Mesenteric fat pad (tissue), 1 donor: ENCODE measurements around a stretch of chr12.

- PRO-cap, result no peak
Observed at GRCh38 chr12:104632202-104632401, 175.4 kb downstream of the CHST11 start.

GRCh38 chr12:104677633-104678166 is 221.0 kb downstream of the CHST11 start:
- PRO-cap, result no peak

GRCh38 chr12:104710018-104710447 is 248.1 kb downstream of the SLC41A2 start:
- PRO-cap, result no peak

DNA sequence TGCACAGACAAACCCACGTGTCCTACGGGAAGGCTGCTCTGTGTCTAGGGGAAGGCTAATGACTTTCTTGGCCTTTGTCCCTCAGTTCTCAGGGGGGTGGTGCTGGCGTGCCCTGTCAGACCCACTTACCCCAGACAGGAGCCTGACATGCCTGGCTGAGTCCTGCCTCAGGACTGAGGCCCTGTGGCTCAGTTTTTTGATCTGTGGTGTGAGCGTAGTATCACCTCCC is 235.3 kb downstream of the SLC41A2 start:
- PRO-cap, result no peak

DNA sequence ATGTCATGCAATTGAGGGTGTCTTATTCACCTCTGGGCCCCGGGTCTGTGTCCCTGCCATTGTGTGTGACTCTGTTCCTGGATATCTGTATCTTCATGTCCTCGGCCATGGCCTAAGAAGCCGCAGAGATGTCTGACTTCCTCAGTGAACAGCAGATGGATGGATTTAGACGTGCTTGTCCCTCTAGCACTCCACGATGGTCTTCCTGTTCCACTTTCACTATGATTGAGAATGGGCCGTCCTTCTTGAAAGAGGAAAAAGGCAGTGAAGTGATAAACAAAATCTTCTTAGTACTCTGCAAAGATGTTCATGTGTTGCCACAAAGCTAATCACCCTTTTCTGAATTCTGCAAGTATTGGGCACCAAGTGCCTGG is 217.4 kb downstream of the SLC41A2 start:
- PRO-cap, result no peak

DNA sequence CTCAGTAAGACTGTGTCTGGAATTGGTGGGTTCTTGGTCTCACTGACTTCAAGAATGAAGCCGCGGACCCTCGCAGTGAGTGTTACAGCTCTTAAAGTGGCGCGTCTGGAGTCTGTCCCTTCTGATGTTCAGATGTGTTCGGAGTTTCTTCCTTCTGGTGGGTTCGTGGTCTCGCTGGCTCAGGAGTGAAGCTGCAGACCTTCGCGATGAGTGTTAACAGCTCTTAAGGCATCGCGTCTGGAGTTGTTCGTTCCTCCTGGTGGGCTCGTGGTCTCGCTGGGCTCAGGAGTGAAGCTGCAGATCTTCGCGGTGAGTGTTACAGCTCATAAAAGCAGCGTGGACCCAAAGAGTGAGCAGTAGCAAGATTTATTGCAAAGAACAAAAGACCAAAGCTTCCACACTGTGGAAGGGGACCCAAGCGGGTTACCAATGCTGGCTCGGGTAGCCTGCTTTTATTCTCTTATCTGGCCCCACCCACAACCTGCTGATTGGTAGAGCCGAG is 53.5 kb downstream of the SLC41A2 start:
- PRO-cap, result no peak

GRCh38 chr12:105197636-105198631 is 38.0 kb downstream of the APPL2 start:
- PRO-cap, result no peak

DNA sequence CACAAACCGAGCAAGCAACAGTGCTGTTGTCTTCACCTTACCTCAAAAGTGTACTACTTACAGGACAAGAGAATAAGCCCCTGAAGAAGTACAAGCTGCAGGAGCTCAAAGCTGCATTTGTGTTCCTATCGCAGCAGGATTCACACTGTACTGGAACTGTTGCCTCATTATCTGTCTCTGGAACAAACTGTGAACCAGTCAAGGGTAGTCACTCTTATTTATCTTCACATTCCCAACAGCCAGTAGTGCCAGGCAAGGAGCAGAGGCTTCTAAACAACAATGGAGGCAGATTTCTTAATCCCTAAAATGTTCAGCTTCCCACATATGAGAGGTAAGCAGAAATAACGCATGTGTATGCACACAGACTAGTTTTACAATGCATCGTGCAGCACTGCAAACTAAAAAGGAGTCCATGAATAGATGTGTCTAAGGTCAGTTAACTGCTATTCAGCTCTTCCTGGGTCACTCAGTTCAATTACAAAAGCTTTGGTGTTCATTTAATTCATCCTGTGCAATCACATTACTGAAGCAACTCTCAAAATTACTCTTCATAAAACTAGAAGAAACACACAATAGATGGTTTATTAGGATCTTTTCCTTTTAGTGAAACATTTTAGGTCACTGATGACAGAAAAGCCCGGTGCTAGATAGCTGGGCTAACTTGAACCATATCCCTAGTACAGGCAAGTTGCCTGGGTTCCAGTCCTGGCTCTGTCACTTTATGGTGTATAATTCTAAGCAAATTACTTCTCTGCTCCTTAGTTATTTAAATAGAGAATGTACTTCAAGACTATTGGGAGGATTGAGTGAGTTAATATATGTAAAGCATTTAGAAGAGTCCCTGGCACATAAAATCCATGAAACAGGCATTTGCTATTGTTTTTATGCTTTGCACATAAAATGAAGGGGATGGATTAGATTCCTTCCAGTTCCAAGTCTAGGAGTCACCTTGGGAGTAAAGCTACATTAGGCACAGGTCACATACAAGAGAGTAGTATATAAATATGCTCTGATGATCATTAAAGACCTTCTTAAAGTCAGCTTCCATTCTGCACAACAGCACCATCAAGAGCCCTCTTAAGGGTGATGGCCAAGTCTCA is 2.6 kb downstream of the APPL2 start:
- PRO-cap, result no peak

DNA sequence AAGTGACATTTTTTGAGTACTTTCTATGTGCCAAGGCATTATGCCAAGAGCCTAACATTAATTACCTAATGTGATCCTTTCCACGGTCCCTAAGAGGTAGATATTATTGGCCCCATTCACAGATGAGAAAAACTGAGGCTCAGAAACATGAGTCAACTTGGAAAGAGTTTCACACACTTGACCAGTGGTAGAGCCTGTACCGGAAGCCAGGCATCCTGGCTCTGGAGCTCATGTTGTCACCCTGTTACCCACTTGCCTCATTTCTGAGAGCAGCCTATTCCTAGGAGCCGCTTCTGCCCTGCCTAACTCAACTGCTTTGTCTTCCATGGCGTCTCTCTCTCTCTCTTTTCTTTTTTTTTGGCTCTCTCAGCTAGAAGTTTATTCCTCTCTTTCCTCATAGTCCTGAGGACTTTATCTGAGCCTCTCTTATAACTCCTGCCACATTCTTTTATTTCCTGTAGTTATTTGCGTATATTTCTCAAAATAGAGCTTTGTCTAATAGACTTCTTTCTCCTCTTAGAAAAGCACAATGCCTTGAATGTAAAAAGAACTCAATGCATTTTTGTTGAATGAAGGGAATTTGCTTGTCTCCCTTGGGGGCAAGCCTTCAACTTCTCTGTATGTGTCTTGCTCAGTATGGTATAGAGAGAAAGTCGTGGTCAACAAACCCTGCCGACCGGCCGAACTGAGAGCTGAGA is 136.2 kb downstream of the C12orf75 start:
- PRO-cap, result no peak

DNA sequence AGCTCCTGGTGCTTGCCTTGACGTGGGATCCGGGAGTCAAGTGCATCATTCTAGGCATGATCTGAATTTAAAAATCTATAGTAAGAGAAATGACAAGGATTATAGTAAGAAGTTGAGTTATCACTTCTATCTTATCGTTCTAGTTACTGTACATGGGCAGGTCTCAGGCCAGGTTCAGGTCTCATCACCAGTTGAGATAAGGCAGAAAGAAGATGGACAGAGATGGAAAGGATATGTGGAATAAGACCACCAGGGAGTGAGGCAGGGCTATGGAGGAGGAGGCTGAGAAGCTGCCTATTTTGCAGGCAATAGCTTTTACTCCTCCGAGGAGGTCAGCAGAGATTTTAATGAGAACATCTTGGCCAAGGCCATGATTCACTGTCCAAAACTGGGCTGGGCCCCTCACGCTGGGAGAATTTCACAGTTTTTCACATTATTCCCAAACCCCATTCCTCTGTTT is 283.6 kb downstream of the NUAK1 start:
- PRO-cap, result no peak

- PRO-cap, result no peak
Observed at GRCh38 chr12:106110390-106111279, 28.1 kb downstream of the NUAK1 start.

DNA sequence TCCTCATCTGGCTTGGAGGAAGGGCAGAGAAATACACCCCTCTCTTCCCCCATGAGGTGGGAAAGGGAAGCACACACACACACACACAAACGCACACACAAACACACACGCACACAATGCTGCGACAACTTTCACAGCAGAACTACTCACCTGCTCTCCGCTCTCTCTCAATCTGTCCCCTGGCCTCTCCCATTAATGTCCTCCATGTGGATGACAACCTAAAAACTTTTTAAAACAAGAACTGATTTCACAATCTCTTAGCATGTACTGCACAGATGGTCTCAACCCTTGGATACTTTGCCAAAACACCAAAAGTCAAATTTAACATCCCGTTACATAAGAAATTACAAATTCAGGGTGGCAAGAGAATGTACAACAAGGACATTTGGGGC is 49.7 kb downstream of the CKAP4 start:
- PRO-cap, result no peak

DNA sequence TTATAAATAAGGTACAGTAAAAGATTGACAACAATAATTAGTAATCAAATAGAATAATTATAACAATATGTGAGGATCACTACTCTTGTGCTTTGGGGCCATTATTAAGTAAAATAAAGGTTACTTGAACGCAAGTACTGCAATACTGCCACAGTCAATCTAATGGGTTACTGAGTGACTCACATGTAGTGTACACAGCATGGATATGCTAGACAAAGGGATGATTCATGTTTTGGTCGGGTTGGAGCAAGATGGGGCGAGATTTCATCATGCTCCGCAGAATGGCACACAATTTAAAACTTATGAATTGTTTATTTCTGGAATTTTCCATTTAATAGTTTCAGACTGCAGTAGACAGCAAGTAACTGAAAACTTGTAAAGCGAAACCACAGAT is 14.1 kb upstream of the TCP11L2 start:
- PRO-cap, result no peak

GRCh38 chr12:106323725-106324628 is 21.4 kb downstream of the TCP11L2 start:
- PRO-cap, result no peak

GRCh38 chr12:106633015-106633257 is 50.1 kb downstream of the RFX4 start:
- PRO-cap, result no peak

- PRO-cap, result no peak
Observed at GRCh38 chr12:106753370-106754311, 20.8 kb upstream of the RIC8B start.

DNA sequence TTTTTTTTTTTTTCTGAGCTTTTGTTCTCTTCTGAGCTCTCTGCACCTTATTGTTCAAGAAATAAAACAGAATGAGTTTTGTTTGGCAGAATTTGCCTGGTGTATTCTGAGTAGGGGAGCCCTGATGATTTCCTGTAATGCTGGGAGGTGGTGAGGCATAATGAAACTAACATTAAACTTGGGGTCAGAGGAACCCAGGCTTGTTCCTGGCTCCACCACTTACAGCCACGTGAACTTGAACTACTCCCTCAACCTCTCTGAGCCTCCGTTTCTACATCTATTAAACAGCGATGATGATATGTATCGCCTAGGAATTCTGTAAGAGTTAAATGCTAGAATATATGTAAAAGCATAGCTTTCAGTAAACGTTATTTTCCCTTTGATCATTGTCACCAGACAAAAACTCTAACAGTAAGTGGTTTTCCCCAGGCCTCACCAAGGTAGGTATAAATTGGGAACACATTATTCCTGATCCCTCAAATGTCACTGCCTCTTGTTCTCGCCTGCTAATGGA is 51.5 kb downstream of the ABTB3 start:
- PRO-cap, result no peak

GRCh38 chr12:107396817-107397493 is 78.7 kb downstream of the ABTB3 start:
- PRO-cap, result no peak

DNA sequence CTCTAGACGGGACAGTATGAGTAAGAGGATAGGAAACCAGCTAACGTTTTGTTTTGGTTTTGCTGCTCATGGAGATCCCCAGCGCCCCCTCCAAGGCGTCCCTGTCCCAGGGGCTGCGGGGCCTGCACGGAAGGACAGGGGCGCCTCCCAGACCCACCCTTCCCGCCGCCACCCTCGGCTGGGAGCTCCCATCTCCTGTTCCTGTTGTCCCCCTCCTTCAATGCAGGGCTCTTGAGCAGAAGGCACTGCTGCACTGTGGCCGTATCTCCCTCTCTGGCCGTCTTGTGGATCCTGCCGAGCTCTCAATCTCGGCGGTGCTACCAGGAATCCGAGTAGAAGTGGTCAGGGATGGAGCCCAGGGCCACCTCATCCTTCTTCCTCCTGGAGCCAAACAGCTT is 68.8 kb downstream of the ASCL4 start:
- PRO-cap, result no peak

DNA sequence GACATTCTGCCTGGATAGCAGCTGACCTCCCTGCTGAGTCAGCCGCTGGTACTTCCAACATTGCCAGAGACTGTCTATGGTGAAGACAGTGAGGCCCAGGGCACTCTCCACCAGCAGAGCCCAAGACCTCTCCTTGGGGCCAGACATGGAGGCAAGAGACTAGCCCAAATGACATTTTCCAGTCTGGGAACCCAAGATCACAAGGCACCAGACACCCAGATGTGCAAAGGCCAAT is 5.9 kb downstream of the CMKLR1 start:
- PRO-cap, result no peak